RPMI7951 (cell line): ENCODE measurements around a stretch of chr14.

DNA sequence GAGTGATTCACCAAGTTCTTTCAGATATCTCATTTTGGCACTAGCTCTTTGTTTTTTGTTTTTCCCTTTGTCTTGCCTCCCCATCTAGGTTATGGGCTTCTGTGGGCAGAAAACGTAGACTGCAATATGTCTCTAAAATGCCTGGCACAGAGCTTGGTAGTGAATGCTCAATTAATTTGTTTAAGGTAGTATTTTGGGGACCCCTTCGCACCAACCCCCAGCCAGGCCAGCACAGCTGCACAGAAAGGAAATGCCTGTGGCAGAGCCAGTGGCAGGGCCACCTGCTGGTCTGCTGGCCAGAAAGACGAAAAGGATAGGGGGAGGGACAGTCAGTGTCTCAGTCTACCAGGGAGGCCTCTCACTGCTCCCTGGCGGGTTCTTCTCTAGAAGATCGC lies 3.6 kb downstream of the RAB15 start:
- RAMPAGE, long total RNA = no peak

GRCh38 chr14:65077421-65077885 lies 24.9 kb downstream of the MAX start:
- RAMPAGE, long total RNA = no peak

DNA sequence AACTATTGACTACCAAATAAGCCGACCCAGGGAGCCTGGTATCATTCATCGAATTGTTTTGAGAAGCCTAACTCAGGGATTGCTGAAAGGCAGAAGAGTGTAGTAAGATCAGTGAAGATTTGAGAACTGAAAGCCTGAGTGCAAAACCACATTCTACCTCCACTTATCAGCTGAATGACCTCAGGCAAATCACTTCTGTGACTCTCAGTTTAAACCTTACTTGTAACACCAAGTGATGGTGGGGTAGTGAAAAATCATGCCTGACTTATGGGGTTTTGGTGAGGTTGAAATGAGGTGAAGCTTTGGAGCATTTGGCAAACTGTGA lies 126.1 kb upstream of the MAX start:
- RAMPAGE, long total RNA = no peak

GRCh38 chr14:65230598-65230940 lies 128.3 kb upstream of the MAX start:
- RAMPAGE, long total RNA = no peak

GRCh38 chr14:65243675-65244305 lies 141.5 kb upstream of the MAX start:
- RAMPAGE, long total RNA = no peak

DNA sequence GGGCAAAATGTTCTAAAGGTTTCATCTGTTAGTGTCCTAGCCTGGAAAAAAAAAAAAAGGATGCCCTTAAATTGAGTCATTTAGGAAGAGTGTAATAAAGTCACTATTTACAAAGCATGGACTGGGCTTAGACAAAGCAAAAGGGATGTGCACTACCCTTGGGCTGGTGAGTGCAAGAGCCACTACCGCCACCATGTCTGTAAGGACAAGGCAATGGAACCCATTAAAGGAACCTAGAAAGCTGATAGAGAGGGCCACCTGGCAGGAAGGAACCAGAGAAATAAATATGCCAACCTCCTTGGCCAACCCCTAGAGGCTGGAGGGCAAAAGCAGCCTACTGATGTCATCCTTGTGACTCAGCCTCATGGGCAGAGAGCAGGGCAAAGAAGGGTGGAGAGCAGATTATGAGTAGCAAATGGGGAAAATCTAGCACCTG lies 59.5 kb upstream of the FUT8 start:
- RAMPAGE, long total RNA = no peak

DNA sequence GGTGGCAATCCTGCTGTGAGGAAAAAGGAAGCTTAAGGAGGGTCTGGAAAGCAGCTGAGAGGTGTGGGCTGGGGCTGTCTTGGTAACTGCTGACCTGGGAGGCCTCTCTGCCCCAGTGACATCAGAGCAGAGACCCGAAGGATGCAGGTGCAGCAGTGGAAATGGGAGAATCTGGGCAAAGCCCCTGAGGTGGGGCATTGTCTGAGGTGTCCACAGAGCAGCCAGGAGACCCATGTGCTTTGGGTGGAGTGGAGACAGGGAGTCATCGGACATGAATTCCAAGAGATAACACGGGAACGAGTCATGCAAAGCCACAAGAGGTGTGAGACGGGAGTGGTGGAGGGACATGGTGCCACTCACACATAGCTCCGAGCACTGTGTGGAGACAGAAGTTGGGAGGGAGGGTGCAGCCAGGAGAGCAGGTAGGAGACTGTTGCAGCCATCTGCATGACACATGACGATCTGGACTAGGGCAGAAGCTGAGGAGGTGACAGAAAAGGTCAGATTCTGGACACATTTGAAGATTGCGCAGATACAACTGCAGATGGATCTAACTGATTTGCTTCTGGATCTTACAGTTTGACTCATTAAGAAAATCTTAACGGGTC lies 379.6 kb downstream of the FUT8 start:
- RAMPAGE, long total RNA = no peak

DNA sequence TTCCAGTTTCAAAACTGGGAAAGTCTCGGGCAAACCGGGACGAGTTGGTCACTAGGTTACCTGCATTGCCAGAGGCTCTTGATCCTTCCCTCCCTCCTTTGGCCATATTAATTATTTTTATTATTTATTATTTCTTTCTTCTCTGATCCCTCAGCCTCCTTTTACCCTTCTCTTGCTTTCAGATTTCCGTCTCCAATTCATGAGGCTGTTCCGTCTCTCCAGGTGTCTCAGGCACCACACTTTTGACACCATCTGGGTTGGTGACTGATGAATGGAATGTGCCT lies 523.7 kb upstream of the CCDC196 start:
- RAMPAGE, long total RNA = no peak

- RAMPAGE, long total RNA = no peak
Observed at GRCh38 chr14:67513390-67514492, 19.3 kb upstream of the PLEKHH1 start.

DNA sequence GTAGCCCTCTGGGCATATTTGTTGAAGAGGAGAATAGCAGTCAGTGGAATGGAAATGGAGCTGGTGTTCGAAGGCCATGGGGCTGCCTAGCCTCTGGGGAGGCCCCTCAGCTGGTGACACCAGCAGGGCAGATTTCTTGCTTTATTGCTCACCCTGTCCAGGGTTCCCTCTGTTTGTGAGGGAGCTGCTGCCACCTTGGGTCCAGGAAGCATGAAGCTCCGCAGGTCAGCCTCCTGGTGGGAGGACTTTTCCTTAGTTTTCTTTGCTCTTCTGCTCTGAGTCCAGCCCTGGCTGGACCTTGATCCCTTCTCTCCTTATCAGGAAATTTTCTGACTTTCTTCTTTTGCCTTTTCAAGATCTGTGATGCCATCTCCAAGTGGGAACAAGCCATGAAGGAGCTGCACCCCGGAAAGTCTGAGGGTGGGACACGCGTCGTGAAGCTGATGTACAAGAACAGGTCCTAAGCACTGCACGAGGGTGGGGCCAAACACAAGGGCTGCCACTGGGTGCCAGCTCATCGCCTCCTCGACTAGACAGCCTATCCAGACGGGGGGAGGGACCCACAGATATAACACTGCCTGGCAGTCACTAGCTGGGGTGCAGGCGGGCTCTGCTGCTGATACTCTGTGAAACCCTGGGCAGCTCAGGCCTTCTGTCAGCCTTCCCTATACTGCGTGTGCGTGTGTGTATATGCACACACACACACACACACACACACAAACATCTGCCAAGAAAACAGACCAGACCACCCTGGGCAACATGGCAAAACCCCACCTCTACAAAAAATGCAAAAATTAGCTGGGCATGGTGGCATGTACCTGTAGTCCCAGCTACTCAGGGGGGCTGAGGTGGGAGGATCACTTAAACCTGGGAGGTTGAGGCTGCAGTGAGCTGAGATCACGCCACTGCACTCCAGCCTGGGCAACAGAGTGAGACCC lies 19.2 kb downstream of the PIGH start:
- RAMPAGE, long total RNA = no peak

DNA sequence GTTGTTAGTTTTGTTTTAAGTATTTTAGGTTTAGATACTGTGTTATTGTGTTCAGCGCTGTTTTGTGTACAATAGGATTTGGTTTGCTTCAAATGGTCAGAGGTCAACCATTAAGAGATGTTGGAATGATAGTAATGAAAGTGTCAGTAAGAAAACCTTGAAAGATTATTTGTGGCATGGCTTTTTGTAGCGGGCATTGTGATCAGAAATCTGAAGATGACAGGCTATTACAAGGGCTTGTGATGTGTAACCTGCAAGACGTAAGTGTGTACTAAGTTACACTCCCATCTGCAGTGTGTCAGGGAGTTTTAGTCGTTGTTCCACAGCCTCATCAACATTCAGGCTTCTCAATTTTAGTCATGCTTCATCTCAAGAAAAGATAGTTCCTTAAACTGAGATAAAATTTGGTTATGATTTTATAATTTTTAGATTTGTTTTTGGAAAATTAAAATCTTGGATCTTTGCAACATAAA lies 68.1 kb downstream of the RAD51B start:
- RAMPAGE, long total RNA = no peak

- RAMPAGE, long total RNA = no peak
Observed at GRCh38 chr14:67933809-67934573, 114.4 kb downstream of the RAD51B start.

DNA sequence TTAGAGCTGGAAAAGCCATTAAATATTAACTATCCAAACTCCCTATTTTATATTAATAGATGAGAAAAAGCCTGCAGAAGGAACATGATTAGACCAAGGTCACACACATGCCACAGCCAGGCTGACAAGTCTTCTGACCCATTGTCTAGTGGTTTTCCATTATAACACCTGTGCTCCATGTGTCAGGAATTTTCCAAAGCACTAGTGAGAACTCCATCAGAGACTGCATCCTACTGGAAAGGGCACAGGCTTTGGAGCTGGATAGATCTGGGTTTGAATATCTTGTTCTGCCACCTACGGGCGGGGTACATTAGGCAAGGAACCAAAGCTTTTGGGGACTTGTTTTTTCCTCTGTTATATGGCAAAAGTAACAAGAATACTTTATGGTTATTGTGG lies 325.5 kb downstream of the RAD51B start:
- RAMPAGE, long total RNA = no peak

DNA sequence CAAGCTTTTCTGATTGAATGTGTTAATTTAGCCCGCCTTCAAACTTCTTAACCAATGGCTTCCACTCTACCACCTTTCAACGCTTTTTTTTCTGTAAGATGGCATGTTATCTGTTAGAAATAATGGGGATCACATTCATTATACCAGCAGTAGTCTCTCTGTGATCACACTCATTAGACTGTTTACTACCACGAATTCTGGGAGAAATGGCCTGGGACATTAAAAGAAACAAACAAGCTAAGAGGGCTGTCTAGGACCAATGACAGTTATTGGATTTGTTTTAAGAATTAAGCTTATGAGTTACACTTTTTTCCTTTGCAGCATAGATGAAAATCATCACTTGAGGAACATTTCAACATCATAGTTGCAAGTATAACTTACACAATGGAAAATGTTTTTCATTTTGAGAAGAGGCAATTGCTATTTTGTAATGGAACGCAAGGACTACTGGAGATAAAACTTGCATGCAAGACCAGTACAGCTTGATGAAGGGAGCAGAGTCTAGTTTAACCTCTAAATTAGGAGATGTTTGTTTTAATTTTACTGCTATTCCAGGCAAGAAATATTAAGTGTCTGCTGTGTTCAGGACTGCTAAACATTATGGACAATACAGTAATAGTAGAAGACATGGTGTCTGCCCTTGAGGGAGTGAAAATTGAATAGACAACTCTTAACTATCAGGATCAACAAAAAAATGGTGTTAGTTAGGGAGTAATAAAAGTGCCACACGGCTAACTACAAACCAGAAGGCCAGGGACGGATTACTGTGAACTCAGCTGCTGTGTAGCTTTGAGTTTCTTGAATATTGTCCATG lies 374.4 kb downstream of the RAD51B start:
- RAMPAGE, long total RNA = no peak

DNA sequence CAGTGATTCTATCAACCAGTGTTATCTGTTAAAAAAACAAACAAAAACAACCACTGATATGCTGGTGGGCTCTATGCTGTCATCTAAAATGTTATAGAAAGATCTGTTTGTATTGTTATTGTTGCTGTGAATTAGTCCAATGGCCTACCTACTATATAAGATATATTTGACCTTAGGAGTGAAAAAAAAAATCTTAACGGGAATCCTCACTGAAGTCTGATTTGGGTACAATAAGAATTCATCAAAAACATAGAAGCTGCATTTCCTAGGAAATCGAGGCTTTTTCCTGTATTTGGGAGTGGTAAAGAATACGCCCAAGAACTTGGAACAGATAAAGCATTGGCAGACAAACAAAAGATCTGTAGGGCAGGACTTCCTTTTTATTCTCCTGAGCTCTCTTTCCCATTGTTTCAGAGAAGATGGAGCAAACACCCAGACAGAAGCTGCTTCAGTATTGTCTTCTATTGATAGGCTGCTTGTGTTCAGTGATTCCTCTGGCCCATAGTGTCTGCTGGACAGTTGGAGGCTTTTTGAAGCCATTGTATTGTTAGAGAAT lies 424.5 kb downstream of the RAD51B start:
- RAMPAGE, long total RNA = no peak

- RAMPAGE, long total RNA = no peak
Observed at GRCh38 chr14:68253977-68254335, 434.4 kb downstream of the RAD51B start.

GRCh38 chr14:68268018-68268561 lies 448.5 kb downstream of the RAD51B start:
- RAMPAGE, long total RNA = no peak

GRCh38 chr14:68285314-68286156 lies 466.0 kb downstream of the RAD51B start:
- RAMPAGE, long total RNA = no peak

- RAMPAGE, long total RNA = no peak
Observed at GRCh38 chr14:68449359-68449963, 343.4 kb downstream of the ZFP36L1 start.

DNA sequence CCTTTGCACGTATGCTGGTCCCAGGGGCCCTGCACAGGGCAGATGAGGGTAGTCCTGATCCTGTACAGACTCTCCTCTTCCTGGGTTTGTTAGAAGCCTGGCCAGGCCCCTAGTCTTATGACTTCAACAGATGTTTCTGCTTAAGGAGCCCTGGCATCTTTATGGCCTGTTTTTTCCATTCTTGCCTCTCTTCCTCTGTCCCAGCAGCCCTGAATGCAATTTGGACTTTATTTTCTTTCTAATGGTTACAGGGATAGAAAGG lies 203.4 kb downstream of the ZFP36L1 start:
- RAMPAGE, long total RNA = no peak